ENCODE measurements around the genes PRORP and MIPOL1.

- PRO-cap, result no peak
Measured at GRCh38 chr14:34460819-34461152, 1.3 kb downstream of the SPTSSA start.

DNA sequence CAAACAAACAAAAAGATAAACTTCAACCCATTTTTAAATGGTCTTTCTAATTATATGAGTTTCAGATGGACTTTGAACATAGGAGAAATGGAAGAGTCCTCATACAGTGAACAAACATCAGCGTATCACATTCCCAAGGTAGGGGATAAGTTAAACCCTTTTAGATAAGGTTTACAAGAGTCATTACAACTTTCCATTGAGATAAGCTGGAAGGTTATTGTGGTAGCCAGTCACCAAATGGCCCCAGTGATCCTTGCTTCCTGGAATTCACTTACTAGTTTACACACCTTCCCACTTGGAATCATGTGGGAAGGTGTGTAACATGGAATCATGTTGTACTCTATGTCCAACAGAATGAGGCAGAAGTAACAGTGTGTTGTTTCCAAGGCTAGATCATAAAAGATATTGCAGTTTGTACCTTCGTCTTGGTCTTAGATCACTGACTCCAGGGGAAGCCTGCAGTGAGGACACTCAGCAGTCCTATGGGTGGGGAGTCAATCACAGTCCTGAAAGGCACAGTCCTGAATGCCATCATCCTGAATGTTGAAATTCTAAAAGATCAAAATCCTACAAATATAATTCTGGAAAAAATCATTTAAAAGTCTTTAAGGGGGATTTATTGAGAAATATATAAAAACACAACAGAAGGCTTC lies 33.6 kb downstream of the EAPP start:
- PRO-cap, result no peak

- PRO-cap, result no peak
Measured at GRCh38 chr14:34713227-34713585, 1.2 kb downstream of the CFL2 start.

DNA sequence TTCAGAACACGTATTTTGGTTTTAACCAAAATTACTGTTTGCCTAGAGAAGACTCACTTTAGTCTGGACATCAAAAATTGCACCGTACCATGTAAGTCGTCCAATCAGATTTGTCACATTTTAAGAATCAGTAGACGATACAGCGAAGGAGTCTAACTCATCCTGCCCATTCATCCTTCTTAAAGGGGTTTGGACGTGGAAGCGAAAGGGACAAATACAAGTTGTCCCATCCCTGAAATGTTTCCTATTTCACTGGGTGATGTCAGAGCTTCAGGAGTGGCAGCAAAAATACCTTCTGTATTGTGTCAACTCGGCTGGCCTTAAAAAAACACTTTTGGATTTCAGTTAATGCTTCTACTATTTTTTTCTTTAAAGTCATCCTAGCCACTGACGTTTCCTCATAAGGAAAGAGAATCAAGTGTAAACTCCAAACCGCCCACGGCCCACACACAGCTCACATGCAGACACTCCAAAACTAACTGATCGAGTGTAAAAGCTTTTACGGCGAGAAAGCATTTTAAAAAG lies 745 bp downstream of the CFL2 start:
- PRO-cap, result bidirectional peak, plus-strand start at position 182 of the sequence, minus-strand start at position 181 of the sequence; bidirectional peak, plus-strand start at position 430 of the sequence, minus-strand start at position 243 of the sequence

DNA sequence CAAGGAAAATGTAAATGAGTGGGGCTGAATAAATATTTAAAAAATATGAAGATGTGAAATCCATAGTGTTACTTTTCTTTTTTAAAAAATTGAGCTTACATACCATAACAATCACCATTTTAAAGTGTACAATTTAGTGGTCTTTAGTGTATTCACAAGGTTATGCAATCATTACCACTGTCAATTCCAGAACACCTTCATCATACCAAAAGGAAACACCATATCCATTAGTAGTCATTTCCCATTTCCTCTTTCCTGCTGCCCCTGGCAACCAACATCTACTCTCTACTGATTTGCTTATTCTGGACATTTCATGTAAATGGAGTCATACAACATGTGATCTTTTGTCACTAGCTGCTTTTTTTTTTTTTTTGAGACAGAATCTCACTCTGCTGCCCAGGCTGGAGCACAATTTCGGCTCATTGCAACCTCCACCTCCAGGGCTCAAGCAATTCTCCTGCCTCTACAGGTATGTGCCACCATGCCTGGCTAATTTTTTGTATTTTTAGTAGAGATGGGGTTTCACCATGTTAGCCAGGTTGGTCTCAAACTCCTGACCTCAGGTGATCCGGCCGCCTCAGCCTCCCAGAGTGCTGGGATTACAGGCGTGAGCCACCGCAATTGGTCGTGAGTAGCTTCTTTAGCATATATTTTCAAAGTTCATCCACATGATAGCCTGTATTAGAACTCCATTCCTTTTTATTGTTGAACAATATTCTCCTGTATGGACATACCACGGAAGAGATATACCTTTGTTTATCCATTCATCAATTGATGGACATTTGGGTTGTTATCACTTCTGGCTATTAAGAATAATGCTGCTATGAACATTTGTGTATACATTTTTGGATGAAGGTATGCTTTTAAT lies 67.0 kb upstream of the CFL2 start:
- PRO-cap, result no peak

DNA sequence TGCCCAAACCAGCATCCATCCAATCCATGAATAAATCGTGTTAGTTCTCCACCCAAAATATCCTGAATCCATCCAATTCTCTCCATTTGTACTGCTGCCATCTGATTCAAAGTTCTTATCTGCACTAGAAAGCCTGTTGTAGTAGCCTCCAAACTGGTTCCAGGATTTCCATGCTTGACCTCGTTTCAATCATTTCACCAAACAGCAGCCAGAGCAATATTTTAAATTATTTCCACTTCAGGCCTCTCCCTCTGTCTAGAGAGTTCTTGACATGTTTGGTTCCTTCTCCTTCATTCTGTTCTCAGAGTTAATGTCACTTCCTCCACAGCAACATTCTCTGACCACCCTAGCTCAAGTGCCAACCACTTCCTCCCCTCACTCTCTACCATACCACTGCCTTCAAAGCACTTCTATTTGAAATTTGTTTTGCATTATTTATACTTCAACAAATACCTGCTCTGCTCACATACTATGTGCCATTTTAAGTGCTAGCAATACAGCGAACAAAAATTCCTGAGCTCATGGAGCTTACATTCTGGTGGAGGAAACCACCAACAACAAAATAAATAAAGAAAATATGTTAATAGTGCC lies 17.5 kb downstream of the BAZ1A start:
- PRO-cap, result no peak

DNA sequence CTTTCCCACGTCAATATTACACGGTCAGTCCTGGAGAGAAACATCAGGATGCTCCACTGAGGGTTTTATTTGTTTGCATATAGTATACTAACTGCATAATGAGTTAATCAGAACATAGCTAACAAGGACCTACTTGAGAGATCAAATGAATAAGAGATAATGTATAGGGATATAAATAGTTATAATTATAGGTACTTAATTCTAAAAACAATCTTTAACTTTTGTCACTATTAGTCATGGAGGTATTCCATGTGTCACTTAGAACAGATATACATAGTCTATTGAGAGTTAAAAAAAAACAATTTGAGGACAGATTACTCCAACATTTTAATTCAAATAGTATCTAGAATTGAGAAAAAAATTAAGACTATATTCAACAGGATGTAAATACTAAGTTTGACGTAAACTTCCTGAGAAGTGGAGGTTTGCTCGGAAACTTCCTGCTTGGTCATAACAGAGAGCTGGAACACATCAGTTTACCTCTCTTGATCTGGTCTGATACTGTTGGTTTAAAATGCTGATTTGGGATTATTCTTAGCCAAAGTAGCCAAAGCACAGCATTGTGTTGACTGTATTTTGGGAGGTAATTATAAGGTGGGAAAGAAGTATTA lies 52.5 kb upstream of the SRP54 start:
- PRO-cap, result unidirectional peak, plus-strand start at position 451 of the sequence

- PRO-cap, result no peak
Measured at GRCh38 chr14:35121024-35121461, 747 bp downstream of the PPP2R3C start.

- PRO-cap, result no peak
Measured at GRCh38 chr14:35122201-35123067, at the start of gene PRORP. Gene PRORP (plus strand): TSS chr14:35122552.

DNA sequence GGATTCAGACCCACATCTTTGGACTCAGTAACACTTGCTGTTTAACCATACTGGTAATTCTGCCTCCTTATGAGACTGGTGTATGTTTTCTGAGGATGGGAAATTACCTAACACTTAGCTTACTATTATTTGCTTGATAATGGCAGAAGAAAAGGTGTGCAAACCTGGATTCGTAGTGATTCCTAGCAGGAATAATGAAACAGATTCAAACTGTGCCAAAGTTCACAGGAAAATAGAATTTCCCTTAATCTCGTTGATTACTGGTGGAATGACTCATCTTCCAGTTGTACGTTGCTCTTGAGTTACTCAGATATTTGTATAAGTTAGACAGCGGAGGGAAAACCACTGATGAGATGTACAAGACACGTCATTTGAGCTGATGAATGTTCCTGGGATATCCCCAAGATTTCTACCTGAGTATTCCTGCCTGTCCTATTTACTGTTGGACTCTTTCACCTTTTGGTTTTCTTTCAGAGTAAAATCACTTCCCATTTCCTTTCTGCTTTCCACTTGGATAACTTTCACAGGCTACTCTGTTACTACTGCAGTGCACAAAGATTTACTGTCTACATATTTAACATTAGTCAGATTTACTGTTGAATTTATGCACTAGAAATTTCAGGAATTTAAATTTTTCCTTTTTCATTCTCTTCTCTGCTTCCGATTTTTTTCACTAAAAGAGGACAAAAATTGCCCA lies 37.6 kb downstream of the PRORP start:
- PRO-cap, result no peak

GRCh38 chr14:35332156-35332714 lies 40.1 kb downstream of the PSMA6 start:
- PRO-cap, result no peak

DNA sequence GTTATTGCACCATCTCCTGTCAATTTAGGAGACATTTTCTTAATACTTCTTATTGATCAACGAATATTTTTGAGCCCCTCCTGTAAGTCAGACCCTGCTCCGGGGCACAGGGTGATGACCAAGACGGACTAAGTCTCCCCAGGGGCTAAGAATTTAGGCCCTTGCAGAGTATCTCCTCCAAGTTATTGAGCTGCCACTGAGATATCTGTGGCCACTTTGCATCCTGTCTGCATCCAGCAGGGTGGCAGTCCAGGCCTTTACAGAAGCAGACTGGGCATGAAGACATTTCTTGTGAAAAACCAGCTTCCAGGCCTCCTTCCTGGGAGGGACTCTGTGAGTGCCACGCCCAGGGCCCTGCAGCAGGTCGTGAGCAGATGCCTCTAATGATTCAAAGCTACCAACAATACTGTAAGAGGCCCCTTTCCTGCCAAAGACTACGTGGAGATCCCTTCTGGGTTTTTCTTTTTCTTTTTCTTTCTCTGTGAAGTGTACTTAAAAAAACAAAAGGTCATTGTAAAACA lies 40.7 kb downstream of the PSMA6 start:
- PRO-cap, result no peak

DNA sequence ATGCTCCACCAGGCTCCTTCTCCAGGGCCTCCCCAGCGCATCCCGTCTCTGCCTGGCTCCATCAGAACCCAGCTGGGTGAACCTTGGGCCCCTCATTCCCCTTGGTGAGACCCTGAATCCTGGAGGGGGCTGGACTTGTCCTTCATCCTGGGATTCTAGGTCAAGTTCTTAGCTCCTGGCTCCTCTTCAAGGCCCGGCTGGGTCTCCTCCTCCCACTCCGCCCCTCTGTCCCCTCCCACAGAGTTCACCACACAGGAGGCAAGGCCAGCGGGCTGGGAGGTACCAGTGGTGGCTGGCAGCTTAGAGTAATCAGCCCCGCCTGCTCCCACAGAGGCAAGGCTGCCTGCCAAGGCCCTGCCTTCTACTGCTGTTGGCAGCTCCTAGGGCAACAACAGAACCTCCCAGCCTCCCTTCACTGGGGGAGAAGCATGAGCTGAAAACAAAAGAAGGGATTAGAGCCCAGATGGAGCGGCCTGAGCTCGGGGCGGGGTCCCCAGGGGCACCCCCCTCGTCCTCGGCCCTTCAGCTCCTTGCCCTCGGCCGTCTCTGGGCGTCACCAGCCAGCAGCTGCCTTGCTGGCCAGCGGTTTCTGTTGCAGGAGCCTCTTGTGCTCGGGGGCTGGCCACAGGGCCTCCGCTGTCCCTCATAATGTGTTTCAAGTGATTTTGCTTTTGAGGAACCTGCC lies 49.4 kb downstream of the PSMA6 start:
- PRO-cap, result bidirectional peak, plus-strand start at position 442 of the sequence, minus-strand start at position 157 of the sequence

GRCh38 chr14:36215169-36215617 lies 105.2 kb downstream of the MBIP start:
- PRO-cap, result no peak

GRCh38 chr14:36521380-36522177 lies 1.5 kb upstream of the NKX2-1 start:
- PRO-cap, result no peak

DNA sequence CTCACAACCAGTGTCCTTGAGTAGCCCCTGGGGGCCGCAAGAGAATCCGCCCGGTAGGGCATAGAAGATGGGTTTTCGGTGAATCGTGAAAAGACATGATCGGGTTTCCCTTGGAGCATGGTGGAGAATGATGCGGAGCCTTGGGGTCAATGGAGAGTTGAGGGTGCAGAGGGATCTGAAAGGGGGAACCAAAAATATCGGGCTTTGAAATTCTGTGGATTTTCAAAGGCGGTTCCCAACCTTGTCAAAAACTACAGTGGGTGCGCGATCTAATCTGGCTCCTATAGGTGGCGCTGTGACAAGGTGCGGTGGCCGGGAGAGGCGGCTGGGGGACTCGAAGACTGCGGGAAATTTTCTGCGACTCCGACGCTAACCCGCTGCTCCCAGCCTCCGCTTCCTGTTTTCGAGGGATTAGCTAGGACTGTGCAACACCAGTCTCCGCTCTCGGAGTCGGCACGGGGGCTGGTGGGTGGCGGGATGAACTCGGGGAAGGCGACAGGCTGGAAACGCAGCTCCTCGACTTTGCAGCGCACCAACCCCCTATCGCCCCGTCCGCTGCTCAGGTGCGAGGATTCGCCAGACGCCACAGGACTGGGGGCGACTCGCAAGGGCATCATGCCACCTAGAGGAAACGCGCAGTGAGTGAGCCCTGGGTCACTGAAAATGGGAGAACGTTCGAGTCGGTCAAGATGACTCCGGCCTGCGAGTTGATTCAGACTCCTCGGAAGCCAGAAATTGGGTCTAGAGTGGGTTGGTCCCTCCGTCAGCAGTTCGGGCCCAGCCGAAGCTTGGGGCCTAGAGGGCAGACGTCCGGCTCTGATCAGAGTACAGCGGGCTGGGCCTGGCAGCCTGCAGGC lies 5.7 kb upstream of the PAX9 start:
- PRO-cap, result no peak

DNA sequence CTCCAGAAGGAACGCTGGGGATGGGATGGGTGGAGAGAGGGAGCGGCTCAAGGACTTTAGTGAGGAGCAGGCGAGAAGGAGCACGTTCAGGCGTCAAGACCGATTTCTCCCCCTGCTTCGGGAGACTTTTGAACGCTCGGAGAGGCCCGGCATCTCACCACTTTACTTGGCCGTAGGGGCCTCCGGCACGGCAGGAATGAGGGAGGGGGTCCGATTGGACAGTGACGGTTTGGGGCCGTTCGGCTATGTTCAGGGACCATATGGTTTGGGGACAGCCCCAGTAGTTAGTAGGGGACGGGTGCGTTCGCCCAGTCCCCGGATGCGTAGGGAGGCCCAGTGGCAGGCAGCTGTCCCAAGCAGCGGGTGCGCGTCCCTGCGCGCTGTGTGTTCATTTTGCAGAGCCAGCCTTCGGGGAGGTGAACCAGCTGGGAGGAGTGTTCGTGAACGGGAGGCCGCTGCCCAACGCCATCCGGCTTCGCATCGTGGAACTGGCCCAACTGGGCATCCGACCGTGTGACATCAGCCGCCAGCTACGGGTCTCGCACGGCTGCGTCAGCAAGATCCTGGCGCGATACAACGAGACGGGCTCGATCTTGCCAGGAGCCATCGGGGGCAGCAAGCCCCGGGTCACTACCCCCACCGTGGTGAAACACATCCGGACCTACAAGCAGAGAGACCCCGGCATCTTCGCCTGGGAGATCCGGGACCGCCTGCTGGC lies 997 bp downstream of the PAX9 start:
- PRO-cap, result no peak

DNA sequence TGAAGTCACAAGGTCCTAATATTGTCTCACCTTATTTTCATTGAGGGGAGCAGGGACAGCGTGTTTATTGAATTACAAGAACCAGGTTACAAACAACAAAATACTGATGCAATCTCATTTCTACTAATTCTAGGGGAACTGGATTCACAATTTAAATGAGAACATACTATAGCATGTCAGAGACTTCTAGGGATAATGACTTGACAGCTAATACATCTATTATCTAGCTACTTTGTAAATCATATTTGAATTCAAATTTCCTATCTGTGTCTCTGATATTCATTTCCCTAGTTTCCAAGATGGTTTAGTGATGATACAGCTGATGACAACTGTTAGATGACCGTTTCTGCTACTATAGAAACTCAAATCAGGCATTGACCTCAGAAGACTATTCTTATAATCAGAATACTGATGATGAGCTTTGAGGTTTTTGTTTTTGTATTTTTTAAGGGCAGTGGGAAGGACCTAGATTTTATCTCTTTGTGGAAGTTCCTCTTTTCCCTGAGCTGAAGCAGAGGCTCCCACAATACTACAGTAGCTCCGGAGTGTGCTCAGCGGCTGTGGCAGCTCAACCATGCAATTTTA lies 145.3 kb downstream of the SLC25A21 start:
- PRO-cap, result no peak

DNA sequence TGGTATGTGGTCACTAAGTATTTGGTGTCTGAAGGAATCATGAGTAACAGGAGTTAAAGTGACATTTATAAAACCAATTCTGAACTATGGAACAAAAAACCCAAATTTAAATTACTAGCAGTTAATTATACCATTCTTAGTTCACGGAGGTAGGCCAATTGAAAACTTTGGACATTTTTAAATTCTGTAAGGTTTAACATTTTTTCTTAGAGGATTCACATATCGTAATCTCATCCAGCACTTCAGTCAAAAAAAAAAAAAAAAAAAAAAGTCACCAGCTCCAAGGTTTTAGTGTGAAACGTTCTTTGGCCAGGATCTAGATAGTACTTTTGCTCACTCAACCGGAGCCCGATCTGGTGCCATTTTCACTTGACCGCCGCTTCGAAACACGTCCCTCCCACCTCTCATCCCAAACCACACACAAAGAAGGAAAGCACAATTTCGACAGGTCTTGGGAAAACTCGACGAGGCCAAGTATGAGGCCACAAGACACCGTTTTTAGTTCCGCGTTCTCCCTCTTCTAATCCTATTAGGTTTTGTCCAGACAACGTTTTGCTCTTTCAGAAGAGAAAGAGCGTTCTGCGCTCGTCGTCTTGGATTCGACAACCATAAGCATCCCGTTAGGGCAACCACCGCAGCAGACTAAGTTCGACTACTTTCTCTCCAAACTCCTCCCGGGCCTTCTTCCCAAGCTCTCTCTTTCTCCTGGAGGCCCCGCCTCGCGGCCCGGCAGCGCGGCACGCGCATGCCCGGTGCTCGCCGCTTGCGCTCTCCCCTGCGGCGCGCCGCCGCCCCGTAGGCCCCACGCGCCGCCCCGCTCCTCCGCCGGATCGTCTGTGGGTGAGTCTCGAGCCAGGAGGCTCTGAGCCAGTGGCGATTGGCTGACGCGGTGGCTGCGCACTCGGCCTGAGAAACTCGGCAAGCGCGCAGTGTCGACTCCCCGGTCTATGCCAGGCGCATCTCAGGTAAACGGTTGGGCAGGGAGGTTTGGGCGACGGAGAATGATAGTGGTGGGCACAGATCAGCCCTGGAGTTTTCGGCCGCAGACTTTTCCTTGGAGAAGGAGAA lies at the start of gene MIPOL1:
Gene MIPOL1, plus strand, starts transcription at position 798 of the 1,068 bp plus-strand sequence.
- PRO-cap, result bidirectional peak, plus-strand start at position 870 of the sequence, minus-strand start at position 644 of the sequence

DNA sequence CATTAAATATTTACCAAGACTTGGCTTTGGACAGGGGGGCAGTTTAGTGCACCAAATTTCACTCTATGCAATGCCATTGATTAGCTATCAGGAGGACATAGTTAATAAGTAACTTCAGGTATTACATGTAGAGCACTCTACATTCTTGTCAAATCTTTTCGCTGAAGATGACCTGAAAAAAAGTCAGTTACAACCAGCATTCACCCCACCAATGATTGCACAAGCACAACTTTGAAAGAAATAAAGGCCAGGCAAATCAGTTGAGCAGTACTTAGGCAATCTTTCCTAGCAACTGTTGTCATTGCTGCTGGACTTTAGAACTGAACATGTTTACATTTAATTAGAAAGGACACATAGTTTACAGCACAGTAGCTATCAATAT lies 128.6 kb downstream of the FOXA1 start:
- PRO-cap, result no peak

Measured in pulmonary artery (tissue), 1 donor.